ENCODE measurements around a stretch of chr15.

GRCh38 chr15:97969823-97970100, 9.3 kb downstream of the ARRDC4 start:
- RRBS: no CpG with 5 or more reads among the region's 4 CpGs

DNA sequence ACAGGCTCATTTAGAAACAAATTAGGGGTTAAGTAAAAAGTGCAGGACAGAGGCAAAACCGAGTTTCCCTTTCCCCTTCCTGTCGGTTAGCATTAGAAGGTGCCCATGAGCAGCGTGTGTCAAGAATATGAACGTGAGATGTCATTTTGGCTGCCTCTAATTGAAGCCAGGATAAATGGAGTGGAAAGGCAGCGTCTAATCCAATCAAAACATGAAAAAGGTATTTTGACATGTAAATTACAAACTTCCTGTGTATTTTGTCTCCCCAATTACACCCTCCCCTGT, 199.9 kb downstream of the ARRDC4 start:
- RRBS: no CpG with 5 or more reads among the region's 5 CpGs

GRCh38 chr15:98525503-98526318, 122.6 kb upstream of the IGF1R start:
- RRBS: no CpG with 5 or more reads among the region's 21 CpGs

DNA sequence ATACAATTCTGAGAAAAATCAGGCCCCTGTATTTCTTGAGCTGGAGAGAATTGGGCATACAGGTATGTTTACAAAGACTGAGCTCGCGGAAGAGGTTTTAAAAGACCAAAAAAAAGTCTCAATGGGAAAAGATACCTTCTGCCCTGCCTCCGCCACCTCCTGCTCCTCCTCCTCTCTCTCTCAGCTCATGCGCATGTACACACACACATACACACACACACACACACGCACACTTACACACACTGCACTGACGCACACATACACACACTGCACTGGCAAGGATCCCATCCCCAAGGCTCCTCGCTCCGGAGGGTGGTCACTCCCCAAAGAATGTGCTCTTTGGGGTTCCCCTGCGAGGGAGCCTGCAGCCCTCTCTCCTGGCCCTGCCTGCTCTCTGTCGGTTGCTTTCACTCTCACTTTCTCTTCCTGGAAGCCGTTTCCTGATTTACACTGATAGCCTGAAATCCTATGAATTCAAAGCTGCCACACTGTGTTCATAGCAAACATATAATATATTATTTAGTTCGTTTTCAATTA, 48.0 kb upstream of the IGF1R start:
- RRBS: no CpG with 5 or more reads among the region's 12 CpGs

DNA sequence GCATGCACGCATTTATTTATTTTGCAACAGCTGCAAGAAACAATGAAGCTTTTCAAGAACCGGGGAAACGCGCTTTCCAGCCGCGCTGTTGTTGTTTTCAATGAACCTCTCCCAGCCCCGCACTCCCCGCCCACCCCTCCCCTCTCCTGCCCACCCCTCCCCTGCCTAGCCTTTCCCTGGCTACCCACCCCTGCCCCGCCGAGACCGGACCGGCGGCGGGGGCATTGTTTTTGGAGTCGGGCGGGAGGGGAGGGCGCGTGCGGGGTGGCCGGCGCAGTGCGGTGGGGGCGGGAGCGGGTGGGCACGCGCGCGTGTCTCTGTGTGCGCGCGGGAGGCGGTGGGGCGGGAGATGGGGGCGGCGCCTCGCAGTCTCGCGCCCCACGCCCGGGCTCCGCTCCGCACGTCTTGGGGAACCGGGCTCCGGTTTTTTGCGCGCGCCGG, 325 bp upstream of the IGF1R start:
- RRBS: under 1% methylated on average over 20 of the region's 49 CpGs

GRCh38 chr15:98660237-98660764, 12.0 kb downstream of the IGF1R start:
- RRBS: no CpG with 5 or more reads among the region's 2 CpGs

GRCh38 chr15:98660765-98661140, 12.4 kb downstream of the IGF1R start:
- RRBS: no CpG with 5 or more reads among the region's 4 CpGs

- RRBS: no CpG with 5 or more reads among the region's 17 CpGs
Observed at GRCh38 chr15:98667226-98667993, 19.1 kb downstream of the IGF1R start.

DNA sequence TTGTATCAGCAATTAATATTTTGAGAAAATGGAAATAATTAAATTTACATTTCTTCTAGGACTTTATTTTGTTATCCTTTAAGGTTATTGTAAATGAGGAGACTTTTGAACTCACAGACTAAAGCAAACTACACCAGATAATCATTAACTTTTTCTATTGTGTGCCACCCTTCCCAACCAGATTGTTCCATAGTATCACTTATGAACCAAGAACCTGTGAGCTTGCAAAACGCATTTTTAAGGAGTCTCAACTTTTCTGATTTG, 75.6 kb downstream of the IGF1R start:
- RRBS: no CpG with 5 or more reads among the region's 1 CpG

DNA sequence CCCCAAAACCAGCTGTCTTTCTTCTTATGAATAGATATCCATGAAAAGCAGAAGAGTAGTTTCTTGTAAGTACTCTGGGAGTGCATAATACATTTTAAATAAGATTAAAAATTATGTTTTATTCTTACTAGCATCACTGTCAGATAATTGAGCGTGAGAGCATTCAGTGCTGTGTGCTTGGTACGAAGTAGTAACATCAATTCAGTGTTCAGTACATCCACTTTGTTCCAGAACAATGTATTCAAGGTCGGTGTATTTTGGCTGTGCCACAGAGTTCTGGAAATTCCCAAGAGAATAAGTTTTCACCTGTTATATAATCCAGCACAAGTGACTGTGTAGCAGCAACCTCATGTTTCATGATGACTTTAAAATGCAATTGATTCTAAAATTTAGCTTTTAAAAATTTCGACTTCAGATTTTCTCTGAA, 130.6 kb downstream of the IGF1R start:
- RRBS: no CpG with 5 or more reads among the region's 4 CpGs

DNA sequence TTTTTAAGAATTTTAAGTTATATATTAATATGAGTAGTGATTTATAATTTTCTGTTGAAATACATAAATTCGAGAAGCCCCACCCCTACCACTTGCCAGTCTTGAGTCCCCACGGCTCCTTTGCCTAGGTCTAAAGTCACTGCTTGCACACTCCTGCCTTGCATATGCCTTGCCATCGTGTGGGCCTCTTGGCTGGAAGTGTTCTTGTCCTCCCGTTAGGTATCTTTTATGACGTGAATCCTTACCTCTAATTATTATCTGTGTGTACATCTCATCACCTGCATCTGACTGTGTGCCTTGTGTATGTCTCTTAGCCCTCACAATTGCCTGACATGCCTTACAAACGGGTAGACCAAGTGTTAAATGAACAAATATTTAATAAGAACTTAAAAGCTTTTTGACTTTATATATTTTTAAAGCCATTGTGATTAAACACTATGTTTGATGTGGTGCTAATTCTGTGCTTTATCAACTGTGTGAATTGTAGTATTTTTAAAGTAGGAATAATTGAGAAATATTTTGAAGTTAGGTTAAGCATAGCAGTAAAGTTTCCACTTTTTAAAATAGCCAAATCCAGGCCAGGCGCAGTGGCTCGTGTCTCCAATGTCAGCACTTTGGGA, 140.1 kb downstream of the PGPEP1L start:
- RRBS: no CpG with 5 or more reads among the region's 8 CpGs

GRCh38 chr15:98982963-98983845, 24.4 kb downstream of the PGPEP1L start:
- RRBS: no CpG with 5 or more reads among the region's 7 CpGs

- RRBS: no CpG with 5 or more reads among the region's 4 CpGs
Observed at GRCh38 chr15:99108676-99108902, 3.7 kb downstream of the SYNM start.

- RRBS: no CpG with 5 or more reads among the region's 26 CpGs
Observed at GRCh38 chr15:99124921-99125738, 20.2 kb downstream of the SYNM start.

GRCh38 chr15:99129942-99131001, 25.4 kb downstream of the SYNM start:
- RRBS: no CpG with 5 or more reads among the region's 40 CpGs

DNA sequence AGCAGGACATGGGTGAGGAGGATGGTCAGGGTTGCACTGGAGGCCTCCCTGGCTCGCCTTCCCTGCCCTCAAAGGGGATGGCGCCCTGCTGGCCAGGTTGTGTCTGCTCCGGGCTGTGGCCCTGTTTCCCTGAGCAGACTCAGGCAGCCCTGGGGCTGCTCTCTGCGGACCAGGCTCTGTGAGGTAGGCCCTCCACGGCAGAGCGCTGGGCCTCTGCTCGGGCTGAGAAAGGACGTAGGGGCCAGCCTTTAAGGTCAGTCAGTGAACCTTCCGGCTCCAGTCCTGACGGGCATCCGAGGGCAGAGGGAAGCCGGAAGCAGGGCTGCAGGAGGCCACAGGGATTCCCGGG, 33.8 kb downstream of the SYNM start:
- RRBS: 100% methylated on average over 3 of the region's 13 CpGs

DNA sequence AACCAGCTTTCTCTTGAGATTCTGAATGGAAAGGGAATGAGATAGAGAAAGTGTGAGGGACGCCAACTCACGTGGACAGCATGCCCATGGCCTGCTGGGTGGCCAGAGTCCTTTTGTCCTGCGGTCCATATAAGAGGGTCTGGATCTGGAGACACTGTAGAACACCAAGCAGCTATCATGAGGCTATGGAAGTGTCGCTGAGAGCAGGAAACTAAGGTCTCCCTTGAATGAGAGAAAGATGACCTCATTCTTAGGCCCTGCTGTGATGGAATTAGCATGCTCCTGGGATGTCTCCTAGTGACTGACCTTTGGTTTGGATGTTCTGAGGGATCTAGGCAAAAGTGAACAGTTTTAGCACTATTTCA, 34.3 kb downstream of the SYNM start:
- RRBS: no CpG with 5 or more reads among the region's 4 CpGs

DNA sequence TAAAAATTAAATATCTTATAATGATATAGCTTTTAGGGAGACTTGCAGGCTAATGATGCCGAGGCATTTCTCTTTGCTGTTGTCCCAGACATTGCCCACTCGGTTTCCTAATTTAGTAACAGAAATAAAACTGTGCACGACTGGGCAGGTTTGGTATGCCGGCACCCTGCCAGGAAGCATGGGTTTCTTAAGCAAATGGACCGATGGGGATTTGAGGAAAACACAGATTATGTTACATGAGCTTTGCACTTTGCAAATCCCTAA, 54.8 kb downstream of the LRRC28 start:
- RRBS: no CpG with 5 or more reads among the region's 5 CpGs

DNA sequence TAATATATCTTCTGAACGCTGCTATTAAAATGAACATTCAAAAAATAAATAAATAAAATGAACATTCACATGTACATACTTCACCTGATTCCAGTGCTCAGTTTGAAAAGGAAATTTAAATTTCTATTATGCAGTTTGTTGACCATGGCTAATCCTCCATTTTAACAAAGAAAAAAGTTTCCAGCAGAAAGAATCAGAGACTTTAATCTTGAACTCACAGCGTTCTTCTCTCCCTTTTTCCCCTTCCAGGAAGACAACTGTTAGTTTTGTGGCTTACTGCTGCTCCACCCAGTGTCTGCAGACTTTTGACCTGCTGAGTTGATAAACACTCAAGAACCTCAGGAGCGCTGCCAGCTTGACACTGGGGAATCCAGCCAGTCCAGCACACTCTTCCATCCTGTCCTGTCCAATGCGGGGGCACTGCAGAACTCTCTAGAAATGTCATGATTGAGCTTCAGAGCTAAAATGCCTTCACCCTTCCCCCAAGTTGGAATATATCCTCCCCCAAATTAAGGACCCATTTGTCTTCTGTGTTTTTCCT, 134.6 kb downstream of the LRRC28 start:
- RRBS: no CpG with 5 or more reads among the region's 4 CpGs

DNA sequence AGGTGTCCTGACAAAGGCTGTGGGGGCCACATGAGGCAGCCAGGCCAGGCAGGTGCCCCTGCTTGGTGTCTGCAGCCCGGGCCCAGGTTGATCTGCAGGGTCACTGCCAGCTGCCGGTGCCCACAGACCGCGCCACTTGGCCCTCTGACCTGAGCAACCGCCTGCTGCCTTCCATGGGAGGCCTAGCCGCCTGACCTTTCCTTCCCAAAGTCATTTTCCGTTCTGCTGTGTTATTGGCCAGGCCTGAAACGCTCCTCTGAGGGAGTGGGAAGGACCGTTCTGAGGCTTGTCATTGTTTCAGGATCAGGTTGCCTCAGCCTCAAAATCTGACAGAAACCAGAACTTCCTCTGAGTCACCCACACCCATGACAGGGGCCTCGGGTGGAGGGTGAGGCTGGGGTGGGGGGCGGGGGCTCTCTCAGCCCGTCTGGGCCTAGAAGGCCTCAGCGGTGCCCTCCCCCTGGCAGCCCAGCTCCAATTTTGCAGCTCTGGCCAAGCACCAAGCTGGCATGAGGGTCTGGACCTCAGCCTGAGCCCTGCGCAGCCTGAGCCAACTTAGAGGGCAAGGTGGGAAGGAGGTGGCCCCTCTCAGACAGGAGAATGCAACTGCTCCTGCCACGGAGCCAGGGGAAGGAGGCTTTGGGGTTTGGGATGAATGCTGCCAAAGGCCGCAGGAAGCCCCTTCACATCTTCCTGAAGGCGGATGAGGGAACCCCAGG, 140.6 kb upstream of the MEF2A start:
- RRBS: 80% methylated on average over 1 of the region's 17 CpGs